ENCODE results near the gene FHDC1.

DNA sequence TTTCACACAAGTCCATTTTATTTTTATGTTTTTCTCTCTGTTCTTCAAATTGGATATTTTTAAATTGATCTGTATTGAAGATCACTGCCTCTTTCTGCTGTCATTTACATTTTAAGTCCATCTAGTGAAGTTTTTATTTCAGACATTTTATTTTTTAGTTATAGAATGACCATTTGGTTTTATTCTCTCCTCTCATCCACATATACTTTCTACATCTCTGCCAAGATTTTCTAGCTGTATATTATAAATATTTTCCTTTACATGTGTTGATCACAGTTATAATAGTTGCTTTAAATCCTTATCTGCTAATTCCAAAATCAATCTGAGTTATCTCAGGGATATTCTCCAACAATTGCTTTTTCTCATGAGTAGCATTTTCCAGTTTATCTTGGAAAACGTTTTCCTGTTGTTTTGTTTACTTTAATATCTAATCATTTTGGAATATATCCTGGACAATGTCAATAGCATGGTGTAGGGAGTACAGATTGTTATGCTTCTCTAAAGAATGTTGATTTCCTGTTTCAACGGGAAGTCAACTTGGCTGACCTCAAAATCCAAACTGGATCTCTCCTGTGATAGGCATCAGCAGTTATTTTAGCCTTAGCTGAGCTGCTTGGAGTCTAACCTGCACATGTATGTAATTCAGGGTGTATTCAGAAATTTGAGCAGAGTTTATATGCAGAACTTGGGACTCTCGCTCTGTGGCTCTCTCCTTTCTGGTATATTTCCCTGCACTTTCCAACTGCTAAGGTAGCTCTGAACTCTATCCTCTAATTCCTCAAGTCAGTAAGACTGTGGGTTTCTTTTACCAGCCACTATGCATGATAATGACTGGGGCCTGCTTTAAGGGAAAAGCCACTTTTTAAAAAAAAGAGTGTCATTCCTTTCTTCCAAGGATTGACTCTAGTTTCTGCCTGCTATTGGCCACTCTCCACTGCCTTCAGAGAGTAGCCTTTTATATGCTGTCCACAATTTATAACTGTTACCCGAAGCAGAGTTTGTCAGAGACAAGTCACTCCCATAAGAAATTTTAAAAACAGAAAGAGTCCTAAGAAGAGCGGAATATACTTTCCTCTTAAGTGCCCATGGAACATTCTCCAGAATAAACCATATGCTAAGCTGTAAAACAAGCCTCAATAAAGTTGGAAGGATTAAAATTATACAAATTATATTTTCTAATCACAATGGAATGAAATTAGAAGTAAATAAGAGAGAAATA lies 7.7 kb downstream of the PRSS48 start:
- PRO-cap = no peak

GRCh38 chr4:151659632-151659931 lies 101.2 kb downstream of the GATB start:
- PRO-cap = no peak

- PRO-cap = no peak
Measured at GRCh38 chr4:151664919-151666017, 95.5 kb downstream of the GATB start.

GRCh38 chr4:151667991-151668611 lies 92.7 kb downstream of the GATB start:
- PRO-cap = no peak

DNA sequence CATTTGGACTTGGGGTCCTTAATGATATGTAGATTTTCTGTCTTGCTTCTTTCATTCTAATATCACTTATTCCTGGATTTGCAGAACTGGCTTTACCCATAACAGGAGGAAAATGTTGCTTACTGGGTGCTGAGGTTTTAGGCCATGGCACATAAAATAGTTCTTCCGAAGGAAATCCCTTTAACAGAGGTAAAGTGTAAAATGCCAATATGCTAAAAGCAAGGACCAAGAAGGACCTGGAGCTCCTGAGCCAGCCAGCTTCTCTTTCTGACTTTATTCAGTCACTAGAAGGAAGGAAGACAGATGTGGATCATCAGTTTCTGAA lies 21.0 kb upstream of the GATB start:
- PRO-cap = no peak

DNA sequence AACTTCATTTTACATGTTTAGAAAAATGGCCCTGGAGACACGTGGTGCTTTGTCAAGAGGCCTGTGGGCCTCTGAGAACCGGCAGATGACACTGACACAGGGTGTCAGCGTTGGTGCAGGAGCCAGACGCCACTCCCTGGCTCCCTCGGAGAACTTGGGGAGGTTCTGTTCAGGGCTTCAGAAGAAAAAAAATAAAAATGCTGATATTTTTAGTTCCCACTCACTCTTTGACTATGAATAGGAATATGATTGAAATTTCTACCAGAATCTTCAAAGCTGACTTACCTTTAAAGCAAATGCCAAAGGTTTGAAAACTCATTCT lies 190.9 kb upstream of the GATB start:
- PRO-cap = no peak

DNA sequence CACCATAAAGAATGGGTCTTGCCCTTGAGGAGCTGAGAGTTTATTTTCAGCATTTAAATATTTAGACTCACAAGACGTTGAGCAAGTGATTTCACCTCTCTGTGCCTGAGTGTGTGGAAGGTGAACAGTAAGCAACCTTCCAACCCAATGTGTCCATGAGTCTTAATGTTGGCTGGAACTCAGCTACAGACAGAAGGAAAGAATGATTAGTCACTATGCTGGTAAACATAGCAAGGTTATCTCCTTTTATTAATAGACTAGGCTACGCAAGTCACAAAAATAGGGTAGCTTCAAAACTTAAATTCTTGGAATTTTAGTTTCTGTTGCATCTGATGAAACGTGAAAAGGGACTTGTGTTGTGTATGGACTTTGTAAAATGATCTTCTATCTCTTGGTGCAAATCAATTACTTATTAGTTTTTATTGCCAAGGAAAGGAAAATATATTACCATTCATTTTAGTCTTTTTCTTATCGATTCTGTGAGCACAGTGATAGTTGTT lies 277.5 kb upstream of the GATB start:
- PRO-cap = no peak

- PRO-cap = no peak
Measured at GRCh38 chr4:152045646-152046607, 285.1 kb upstream of the GATB start.

DNA sequence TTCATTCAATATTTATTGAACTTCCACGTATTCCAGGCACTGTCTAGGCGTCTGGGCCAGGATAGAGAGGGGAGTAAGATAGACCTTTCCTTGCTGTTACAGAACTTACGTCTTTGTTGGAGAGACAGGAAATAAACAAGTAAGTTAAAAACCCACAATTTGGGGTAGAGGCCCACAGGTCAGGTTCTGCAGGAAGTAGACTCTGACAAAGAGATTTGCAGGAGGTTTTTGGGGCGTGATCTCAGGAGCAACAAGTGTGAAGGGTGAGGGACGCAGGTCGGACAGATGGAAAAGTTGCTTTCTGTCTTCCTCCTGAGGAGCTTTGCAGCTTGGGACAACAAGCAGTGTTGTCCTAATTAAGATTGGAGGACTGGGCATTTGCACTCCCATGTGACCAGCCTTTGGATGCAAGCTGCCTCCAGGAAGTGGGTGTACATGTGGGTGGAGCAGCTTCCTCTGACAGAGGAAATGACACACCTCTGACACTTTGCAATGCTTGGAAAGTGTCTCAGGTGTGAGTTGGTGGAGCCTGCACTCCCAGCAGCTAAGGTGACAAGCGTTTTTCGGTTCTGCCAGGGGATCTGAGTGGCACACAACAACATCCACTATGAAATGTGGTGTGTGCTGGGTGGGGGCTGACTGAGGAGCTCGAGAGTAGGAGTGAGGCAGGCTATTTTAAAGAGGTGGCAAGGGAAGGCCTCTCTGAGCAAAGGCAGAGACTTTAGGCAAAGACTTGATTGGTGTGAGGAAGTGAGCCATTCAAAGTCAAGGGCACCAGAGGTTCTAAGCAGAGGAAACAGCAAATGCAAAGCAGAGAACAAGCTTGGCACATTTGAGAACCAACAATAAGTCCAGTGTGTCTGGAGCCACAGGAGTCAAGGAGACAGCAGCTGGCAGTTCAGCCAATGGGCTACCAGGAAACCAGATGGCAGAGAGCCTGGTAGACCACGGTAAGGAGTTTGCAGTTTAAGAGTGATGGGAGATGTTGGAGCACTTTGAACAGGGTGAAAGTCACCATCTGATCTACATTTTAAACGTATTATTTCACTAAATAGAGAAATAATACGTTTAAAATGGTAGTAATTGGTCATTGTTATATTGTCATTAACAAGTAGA lies 339.8 kb upstream of the GATB start:
- PRO-cap = bidirectional peak, plus-strand start at position 511 of the sequence, minus-strand start at position 324 of the sequence

DNA sequence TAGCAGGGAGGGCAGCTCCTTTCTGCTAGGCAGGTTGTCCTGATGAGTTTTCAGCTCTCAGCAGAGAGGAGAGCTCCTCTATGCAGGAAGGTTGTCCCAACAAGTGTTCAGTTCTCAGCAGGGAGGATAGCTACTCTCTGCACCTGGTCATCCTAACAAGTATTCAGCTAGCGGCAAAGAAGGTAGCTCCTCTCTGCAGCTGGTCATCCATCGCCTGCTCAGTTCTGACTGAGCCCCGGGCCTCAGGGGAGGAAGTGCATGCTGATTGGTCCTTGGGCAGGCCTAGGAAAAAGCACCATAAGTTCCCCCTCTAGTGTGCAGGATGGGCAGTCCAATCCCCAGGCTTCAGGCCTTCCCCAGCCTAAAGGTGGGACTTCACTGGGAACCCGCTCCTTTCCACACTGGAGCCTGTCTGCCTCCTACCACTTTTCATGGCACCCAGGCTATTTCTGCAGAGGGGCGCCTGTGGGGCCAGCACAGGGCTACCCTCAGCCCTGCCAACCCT lies 4.4 kb upstream of the FBXW7 start:
- PRO-cap = no peak

DNA sequence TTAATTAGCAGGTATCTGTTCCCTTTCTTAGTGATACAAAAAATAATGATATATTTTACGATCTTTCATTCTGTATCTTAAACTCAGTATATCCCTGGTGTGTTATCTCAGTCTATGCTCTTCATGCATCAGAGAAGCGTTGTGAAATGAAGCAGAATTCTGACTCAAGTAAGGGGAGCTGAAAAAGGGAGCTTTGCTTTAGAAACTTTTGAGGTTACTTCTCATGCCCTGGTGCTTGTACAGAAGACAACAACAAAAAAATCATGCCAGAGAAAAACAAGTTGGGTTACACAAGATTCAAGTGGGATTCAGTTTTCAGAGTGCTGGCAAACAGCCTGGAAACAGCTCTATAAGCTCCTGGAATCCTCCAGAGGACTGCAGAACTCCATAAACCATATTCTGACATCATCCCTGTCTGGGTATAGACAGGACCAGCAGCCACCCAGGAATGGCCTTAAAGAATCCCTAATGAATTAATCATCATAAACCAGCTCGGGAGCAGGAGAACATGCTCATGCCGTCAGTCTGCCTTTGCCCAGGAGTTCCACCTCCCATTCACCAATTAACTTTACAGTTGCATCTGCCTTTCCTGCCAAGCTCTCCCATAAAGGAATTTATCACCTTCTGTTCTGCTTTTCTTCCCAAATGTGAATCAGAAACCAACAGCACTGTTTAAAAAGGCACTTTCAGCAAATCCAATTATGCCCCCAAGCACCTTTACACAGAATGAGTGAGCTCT lies 54.4 kb upstream of the FBXW7 start:
- PRO-cap = no peak

GRCh38 chr4:152591331-152591953 lies 55.5 kb upstream of the FBXW7 start:
- PRO-cap = no peak

DNA sequence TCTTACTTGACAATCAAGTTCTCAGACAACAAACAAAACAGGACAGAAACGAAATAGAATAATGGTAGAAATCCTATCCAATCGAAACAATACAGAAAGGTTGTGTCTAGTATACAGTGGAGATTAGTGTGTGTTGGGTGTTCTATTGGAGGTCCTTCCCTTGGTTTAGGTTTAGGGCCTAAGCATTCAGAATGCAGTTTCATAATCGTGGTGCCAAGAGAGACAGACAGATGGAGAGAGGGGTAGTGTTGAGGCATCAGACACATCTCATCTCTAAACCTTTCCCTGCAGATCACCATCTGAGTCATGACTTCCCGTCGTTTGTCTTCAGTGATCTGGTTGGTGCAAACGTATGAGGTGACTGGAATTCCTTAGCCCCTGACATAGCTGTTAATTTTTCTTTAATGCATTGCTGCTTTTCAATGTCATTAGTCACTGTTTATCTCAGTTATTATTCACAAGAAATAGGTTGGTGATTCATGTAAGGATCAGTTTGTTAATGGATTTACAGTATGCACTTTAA lies 1.0 kb upstream of the TMEM154 start:
- PRO-cap = no peak

- PRO-cap = no peak
Measured at GRCh38 chr4:152800514-152801384, 21.0 kb downstream of the ARFIP1 start.

- PRO-cap = bidirectional peak, plus-strand start at chr4:152936370, minus-strand start at chr4:152936237
Measured at GRCh38 chr4:152935646-152936499, at the start of gene FHDC1. TSS of gene FHDC1 (plus strand) at chr4:152936323.

GRCh38 chr4:153008613-153009143 lies 72.6 kb downstream of the FHDC1 start:
- PRO-cap = unidirectional peak, plus-strand start at chr4:153008893

- PRO-cap = no peak
Measured at GRCh38 chr4:153242268-153243000, 38.2 kb downstream of the TRIM2 start.

- PRO-cap = no peak
Measured at GRCh38 chr4:153265332-153265638, 61.0 kb downstream of the TRIM2 start.

- PRO-cap = no peak
Measured at GRCh38 chr4:153294887-153295721, 49.4 kb upstream of the MND1 start.

DNA sequence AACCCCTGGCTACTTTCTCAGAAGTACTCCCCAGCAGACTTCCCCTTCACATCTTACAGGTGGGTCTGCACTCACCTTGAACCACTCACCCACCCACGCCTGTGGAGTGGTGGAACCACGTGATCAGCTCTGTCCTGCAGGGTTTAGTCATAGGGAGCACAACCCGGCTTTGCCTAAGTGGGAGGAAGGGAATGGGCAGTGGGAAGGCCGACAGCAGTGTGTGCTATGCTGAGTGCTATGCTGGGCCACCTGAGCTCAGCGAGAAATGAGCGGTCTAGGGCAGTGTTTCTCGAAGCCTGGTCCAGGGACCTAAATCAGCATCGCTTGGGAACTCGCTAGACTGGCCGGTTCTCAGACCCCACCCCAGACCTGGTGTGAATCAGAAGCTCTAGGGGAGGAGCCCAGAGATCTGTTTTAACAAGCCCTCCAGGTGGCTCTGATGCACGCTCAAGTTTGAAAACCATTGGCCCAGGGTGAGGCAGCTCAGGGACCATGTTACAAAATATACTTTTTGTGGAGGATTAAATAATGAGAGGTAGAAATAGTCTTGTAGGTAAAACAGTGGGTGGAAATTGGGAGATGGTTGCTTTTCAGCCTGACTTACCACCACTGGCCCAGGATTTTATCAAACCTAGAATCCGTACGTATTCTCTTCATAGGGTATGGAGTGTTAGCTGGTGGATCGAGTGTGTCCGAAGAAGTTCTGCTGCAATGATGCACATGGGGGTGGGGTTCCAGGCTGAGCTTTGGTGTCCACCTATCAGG lies 20.7 kb downstream of the TMEM131L start:
- PRO-cap = no peak

Measured in paraaortic lymph node (tissue), 1 donor.